ENCODE measurements around the genes RASAL3 and CYP4F2.

DNA sequence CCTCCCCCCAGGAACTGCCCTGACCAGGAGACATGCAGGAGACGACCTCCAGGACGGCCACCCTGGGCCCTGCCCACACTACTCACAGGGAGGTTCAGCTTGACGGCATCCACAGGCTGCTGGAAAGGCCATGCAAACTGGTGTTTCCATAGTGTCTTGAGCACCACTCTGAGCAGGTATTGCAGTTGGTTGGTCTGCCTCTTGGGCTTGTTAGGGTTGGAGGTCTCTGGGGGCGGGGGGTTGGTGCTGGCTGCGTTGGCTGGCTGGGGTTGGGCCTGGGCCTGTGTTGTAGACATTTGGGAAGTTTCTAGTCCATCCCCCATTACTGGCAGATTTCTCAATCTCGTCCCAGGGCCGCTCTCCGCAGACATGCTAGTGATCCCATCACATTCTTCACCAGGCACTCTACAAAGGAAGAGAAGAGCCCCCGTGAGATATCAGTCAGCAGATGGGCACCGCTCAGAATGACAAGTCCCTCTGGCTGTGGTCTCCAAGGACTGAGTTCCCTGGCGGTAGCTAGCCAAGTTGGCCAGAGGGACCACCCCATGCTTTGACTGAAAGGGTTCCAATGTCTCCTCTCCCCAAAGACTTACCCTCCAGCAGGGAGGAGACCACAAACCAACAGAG is 40.6 kb upstream of the EPHX3 start:
- RRBS = no CpG with 5 or more reads among the region's 11 CpGs

GRCh38 chr19:15306350-15306996 is 25.9 kb downstream of the BRD4 start:
- RRBS = no CpG with 5 or more reads among the region's 11 CpGs

GRCh38 chr19:15317838-15318168 is 14.5 kb downstream of the BRD4 start:
- RRBS = no CpG with 5 or more reads among the region's 2 CpGs

GRCh38 chr19:15376702-15377476 is 2.7 kb downstream of the AKAP8 start:
- RRBS = no CpG with 5 or more reads among the region's 12 CpGs

DNA sequence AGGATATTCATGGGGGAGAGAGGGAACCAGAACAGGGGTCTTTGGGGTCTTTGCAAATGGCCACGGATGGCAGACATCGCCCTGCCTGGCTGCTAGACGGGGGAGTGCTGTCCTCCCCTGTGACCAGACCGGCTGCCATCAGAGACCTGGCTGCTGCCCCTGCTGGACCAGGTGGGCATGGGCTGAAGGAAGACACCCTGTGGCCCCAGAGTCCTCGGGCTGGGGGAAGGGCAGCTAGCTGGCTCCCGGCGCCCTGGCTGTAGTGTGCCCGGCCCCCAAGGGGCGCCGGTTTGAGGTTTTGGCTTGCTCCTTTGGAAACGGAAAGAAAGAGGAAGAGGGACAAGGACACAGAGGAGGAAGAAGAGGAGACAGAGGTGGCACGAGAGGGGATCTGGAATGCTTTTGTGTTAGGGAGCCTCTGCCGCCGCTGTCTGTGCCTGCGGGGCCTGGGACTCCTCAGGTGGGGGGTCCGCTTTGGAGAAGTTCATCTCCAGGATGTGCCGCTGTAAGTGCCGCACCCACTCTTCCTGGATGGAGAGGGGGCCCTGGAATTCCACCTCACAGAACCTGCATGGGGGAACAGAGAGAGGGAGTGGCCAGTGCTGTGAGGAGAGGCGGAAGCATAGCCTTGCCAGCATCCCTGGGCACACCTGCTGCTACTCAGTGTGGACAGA is 4.0 kb upstream of the AKAP8L start:
- RRBS = no CpG with 5 or more reads among the region's 19 CpGs

- RRBS = no CpG with 5 or more reads among the region's 38 CpGs
Measured at GRCh38 chr19:15426945-15427833, 8.4 kb upstream of the AKAP8L start.

- RRBS = 33% methylated on average over 3 of the region's 43 CpGs
Measured at GRCh38 chr19:15463592-15464904, at the start of gene RASAL3. TSS of gene RASAL3 (minus strand) at chr19:15464544.

- RRBS = no CpG with 5 or more reads among the region's 9 CpGs
Measured at GRCh38 chr19:15505873-15506484, 2.3 kb upstream of the CYP4F22 start.

- RRBS = no CpG with 5 or more reads among the region's 4 CpGs
Measured at GRCh38 chr19:15649033-15649375, 8.3 kb downstream of the CYP4F3 start.

DNA sequence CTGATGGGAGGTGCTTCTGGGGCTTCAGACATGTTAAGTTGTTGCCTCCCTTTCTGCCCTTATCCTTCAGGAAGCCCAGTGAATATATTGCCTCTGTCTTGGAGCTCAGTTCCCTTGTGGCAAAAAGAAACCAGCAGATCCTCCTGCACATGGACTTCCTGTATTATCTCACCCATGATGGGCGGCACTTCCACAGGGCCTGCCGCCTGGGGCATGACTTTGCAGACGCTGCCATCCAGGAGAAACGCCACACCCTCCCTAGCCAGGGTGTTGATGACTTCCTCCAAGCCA is 6.0 kb upstream of the CYP4F12 start:
- RRBS = no CpG with 5 or more reads among the region's 4 CpGs

DNA sequence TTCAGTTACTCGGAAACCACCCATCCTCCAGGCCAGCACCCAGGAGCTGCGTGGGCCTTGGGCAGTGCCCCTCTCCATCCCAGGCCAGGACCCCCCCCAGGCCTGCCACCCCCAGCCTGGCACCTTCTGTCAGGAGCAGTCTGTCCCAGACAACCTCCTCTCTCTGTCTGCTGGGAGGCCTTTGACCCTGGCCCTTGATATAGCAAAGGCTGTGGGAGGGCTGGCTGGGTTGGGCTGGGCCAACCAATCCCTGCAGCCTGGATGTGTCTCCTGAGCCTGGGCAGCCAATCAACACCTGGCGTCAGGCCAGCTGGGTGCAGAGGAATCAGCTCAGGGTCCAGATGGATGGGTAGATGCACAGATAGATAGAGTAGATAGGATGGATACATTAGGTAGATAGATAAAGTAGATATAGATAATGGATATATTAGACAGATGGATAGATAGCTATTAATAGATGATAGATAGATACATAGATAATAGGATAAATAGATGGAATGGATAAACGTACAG is at the start of gene CYP4F2:
CYP4F2 (minus strand) TSS at position 172 of the 513 bp plus-strand sequence.
- RRBS = no CpG with 5 or more reads among the region's 4 CpGs

- RRBS = 27% methylated on average over 2 of the region's 29 CpGs
Measured at GRCh38 chr19:15899894-15900476, 2.1 kb upstream of the CYP4F2 start.

GRCh38 chr19:16089368-16089983 is 13.2 kb downstream of the TPM4 start:
- RRBS = no CpG with 5 or more reads among the region's 10 CpGs

DNA sequence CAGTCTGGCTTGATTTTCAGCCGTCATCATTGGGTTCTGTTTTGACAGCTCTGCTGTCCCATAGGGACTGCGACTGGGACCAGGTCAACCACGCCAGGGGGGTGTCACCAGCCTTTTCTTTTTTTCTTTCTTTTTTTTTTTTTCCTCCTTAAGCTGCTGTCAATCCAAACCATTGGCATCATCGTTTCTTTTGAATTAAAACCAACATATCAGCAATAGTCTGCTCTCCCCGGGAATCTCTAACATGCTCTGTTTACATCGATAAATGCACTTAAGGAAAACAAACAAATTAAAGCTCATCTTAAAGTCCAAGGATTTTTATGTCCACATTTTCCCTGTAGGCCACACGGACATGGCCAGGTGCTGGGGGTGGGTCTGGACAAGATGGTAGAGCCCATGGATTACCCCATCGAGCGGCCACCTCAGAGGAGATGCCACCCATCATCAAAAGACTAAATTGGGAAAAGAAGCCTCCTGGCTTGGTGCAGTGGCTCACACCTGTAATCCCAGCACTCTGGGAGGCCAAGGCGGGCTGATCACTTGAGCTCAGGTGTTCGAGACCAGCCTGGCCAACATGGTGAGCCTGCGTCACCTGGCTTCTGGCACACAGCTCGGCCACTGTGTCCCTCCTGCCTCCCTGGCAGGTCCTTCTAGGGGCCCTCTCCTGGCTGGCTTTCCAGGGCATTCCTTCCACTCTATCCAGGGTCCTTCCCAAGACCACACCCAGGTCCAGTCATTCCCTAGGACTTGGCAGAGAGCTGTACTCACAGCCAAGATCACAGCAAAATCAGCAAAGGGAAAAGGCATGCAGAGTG is 10.0 kb upstream of the HSH2D start:
- RRBS = no CpG with 5 or more reads among the region's 13 CpGs

- RRBS = 62% methylated on average over 10 of the region's 27 CpGs
Measured at GRCh38 chr19:16326275-16326829, 1.7 kb downstream of the KLF2 start.

- RRBS = 78% methylated on average over 24 of the region's 49 CpGs
Measured at GRCh38 chr19:16326830-16327524, 2.4 kb downstream of the KLF2 start.

DNA sequence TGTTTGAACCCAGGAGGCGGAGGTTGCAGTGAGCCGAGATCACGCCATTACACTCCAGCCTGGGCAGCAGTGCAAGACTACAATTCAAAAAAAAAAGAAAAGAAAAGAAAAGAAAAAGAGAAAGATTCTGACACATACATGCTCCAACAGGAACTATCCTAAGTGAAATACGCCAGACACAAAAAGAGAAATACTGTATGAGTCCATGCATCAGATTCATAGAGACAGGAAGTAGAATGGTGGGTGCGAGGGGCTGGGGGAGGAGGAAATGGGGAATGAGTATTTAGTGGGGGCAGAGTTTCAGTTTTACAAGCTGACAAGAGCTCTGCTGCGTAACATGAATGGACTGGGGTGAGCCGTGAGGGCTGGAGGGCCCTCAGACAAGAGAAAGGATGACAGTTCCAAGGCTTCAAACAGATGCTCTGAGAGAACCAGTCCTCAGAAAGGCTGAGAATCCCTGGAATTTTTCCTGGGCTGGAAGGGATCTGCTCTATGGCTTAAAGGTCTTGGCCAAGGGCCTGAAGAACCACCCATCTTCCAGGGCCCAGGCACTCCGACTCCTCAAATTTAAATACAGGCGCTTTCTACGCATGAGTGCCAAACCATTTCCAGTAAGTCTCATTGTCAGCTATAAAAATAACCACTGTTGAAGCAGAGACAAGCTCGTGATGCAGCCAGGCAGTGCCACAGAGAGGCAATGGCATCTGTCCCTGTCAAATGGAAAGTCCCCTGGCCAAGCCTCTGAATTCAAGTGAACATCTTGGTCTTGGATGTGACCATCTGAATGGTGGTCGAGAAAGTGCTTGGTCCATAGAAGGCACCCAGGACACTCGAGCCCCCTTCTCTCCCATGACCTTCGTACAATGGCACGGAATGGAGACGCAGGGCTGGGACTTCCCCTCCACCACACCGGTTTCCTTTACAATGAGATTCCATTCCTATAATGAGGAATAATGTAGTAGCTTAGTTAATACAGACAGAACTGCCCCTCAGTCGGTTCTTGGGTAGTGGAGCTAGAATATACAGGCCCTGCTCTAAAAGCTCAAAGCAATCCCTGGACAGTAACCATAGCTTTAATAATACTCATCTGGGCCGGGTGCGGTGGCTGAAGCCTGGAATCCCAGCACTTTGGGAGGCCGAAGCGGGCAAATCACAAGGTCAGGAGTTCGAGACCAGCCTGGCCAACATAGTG is 17.6 kb downstream of the KLF2 start:
- RRBS = no CpG with 5 or more reads among the region's 23 CpGs

DNA sequence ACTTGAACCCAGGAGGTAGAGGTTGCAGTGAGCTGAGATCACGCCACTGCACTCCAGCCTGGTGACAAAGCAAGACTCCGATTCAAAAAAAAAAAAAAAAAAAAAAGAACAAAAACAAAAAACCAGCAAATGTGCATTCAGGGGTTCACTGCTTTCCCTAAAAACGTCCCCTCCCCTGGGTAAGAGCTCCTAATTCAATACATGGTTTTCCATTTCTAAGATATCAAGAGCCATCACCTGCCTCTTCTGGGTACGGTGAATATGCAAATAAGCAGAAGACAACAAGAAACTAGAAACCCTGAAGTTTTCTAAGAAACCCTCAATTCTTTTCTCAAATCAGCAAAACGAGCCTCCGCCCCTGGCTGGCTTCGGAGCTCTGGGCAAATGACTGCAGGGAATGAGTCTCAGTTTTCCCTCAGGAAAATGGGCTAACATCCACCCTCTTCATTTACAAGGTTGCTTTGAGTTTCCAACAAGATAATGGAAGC is 26.4 kb downstream of the KLF2 start:
- RRBS = no CpG with 5 or more reads among the region's 7 CpGs

- RRBS = no CpG with 5 or more reads among the region's 17 CpGs
Measured at GRCh38 chr19:16397383-16398513, 73.1 kb downstream of the KLF2 start.

DNA sequence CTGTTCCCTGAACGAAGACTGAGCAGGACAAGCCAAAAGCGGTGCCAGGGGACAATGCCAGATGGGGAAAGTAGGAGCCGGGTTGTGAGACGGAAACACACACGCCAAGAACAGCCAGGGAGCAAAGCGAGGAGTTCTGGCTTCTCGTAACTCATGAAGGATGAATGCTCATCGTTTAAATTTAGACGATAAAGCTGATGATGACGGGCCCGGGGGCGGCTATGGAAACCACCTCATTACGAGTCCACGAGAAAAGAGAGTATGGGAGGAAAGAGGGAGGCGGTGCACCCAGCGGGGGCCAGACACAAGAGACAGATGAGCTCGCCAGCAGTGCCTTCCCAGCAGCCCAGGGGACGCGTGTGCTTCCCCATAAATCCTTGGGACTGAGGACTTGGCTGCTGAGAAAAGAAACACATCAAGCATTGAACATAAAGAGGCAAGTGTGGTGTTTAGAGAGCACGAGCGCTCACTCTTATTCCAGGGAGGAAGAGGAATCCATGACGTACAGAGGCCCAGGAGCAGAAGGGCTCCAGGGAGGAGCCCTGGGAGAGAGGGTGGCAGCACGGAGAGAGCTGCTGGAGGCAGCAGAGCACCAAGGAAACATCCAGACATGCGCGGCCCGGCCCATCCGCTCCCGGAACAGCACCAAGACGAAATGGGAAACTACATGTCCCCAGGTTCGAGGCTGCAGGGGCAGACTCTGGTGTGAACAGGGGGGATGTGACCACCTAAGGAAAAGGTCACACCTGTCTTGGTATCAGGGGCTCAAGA is 70.7 kb downstream of the EPS15L1 start:
- RRBS = no CpG with 5 or more reads among the region's 30 CpGs